Testis (tissue), 5 donors: Measurements from ENCODE around the genes C5 and OR1J2.

DNA sequence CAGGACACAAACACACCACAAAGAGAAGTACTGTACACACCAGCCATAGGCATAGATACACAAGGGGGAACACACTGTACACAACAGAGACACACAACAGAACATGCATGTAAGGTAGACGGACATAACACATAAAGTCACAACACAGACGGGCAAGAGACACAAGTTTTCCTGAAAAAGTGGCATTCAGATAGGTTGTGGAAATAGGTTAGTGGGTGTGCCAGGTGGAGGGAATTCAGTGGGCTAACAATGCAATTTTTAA, 762 bp upstream of the PHF19 start:
- PRO-cap, 3 experiments = no peak in any of the 3 experiments
- RAMPAGE, long total RNA, 2 experiments = no peak in any of the 2 experiments
- RRBS = no CpG with 5 or more reads among the region's 2 CpGs

- PRO-cap, 3 experiments = no peak in any of the 3 experiments
- RAMPAGE, long total RNA, 2 experiments = no peak in any of the 2 experiments
- RRBS = no CpG with 5 or more reads among the region's 10 CpGs
These were observed 13.3 kb upstream of the PHF19 start for GRCh38 chr9:120890111-120890794.

- PRO-cap, 3 experiments = no peak in any of the 3 experiments
- RAMPAGE, long total RNA, 2 experiments = no peak in any of the 2 experiments
- RRBS = no CpG with 5 or more reads among the region's 8 CpGs
These were observed 2.8 kb downstream of the TRAF1 start for GRCh38 chr9:120923719-120924220.

GRCh38 chr9:120924465-120925383, 1.9 kb downstream of the TRAF1 start:
- PRO-cap, 3 experiments = no peak in any of the 3 experiments
- RAMPAGE, long total RNA, 2 experiments = no peak in any of the 2 experiments
- RRBS = no CpG with 5 or more reads among the region's 10 CpGs

DNA sequence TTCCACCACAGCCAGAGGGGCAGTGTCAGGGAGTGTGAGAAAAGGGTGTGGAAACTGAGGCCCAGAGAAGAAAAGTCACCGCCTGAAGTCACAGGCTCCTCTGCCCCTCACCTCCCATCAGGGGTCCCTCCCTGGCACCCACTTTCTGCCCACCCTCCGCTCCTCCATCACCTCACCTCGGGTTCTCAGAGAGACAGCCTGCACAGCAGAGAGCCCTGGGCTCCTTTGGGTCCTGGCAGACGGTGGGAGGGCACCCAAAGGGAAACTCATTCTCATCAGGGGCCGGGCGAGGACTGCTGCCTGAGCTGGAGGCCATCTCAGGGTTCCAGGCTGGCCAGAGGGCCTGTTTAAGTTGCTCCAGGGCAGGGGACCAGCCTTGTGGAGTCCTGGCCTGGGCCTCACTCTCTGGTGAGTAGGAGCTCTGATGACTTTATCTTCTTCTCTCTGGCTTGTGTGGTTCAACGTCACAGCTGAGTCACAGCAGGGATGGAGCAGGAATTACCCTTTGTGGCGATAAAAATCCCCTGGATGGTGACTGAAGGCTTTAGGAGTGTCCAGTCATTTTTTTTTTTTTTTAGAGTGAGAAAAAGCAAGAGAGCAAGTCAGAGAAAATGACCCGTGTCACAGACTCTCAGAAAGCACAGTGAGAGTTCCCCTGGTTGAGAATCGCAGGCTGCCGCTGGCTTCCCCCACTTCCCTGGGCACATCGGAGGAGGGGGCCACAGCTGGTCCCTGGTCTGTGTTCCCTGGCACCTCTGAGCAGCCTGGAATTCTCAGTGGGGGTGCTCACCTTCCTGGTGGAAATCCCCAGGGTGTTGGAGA, 625 bp downstream of the TRAF1 start:
- PRO-cap, 3 experiments = peak in 2 of 3 experiments; most common minus-strand start position 407 of the sequence (in 2)
- RAMPAGE, long total RNA, 2 experiments = no peak in any of the 2 experiments
- RRBS = no CpG with 5 or more reads among the region's 12 CpGs

- PRO-cap, 3 experiments = no peak in any of the 3 experiments
- RAMPAGE, long total RNA, 2 experiments = no peak in any of the 2 experiments
- RRBS = no CpG with 5 or more reads among the region's 7 CpGs
These were observed at the start of gene C5 for GRCh38 chr9:121049858-121051052. TSS of gene C5 (minus strand) at chr9:121050275.

- PRO-cap, 3 experiments = no peak in any of the 3 experiments
- RAMPAGE, long total RNA, 2 experiments = no peak in any of the 2 experiments
- RRBS = no CpG with 5 or more reads among the region's 7 CpGs
These were observed 46.9 kb downstream of the RAB14 start for GRCh38 chr9:121154727-121155244.

DNA sequence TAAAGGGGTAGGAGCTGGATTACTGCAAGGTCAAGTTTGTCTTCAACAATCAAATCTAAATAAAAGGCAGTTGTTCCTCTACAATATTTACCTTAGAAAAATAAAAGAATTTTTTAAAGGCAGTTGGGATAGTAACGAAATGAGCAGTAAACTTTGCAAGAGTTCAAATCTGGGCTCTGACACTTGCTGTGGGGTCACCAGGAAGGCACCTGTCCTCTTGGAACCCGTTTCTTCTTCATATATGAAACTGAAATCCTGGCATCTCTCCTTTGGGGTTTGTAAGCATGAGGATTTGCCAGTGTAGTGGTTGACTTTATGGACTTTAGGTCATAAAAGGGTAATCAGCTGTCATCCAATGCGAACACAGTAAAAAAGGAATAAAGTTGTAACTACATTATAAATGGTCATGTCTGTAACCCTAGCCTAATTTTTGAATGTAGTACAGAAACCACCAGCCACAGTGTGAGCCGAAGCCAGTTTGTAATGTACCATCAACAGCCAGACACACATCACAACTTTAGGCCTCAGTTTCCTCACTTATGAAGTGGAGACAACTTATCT, 1.3 kb downstream of the RAB14 start:
- PRO-cap, 3 experiments = no peak in any of the 3 experiments
- RAMPAGE, long total RNA, 2 experiments = no peak in any of the 2 experiments
- RRBS = no CpG with 5 or more reads among the region's 4 CpGs

DNA sequence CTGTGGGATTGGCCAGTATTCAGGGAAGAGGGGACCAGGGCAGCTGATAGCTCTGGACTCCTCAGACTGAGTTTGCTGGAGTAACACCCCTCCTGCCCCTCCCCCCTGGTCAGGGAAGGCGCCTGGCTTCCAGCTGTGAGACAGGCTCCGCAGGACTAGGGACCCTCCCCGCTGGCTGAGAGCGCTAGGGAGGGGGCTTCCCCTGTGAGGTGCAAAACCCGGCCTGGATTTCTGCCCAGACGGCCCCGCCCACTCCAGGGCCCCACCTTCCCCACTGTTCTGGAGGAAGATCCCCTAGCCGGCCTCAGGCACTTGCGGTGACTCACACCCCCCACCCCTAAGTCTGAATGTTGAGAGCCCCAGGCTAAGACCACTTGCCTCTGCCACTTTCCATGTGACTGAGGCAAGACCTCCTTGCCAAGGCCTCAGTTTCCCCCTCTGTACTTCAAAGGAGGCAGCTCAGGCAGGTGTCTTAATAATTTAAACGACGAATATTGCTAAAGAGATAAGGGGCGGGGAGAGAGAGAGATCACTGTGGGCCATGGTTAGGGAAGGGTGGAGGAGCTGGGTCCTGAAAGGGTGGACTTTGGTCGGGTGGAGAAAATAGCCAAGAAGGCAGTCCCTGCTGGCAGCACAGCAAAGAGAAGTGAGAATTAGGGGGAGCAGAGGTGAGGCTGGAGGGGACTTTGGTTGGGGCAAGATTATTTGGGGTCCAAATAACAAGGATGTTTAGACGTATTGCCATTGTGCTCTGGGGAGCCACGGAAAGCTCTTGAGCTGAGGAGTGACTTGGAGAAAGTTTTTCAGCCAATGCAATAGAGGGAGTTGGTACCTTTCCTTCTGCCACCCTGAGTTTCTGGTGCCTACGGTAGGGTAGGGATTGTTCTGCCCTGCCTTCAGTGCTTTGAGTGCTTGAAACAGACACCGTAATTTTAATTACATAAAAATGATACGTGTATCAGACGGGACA, 960 bp upstream of the DAB2IP start:
- PRO-cap, 3 experiments = no peak in any of the 3 experiments
- RAMPAGE, long total RNA, 2 experiments = no peak in any of the 2 experiments
- RRBS = 7% methylated on average over 4 of the region's 19 CpGs

DNA sequence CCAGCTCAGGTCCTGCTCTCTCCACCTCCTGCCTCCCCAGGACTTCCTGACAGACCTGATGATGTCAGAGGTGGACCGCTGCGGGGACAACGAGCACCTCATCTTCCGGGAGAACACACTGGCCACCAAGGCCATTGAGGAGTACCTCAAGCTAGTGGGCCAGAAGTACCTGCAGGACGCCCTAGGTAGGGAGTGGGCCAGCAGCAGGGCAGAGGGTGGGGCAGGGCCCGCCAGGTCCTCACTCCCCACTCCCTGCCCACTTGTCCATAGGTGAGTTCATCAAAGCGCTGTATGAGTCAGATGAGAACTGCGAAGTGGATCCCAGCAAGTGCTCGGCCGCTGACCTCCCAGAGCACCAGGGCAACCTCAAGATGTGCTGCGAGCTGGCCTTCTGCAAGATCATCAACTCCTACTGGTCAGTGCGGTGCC, 112.0 kb downstream of the DAB2IP start:
- PRO-cap, 3 experiments = no peak in any of the 3 experiments
- RAMPAGE, long total RNA, 2 experiments = no peak in any of the 2 experiments
- RRBS = no CpG with 5 or more reads among the region's 12 CpGs

GRCh38 chr9:121774189-121774487, 122.7 kb downstream of the DAB2IP start:
- PRO-cap, 3 experiments = no peak in any of the 3 experiments
- RAMPAGE, long total RNA, 2 experiments = no peak in any of the 2 experiments
- RRBS = no CpG with 5 or more reads among the region's 11 CpGs

GRCh38 chr9:121816393-121817058, 165.1 kb downstream of the DAB2IP start:
- PRO-cap, 3 experiments = no peak in any of the 3 experiments
- RAMPAGE, long total RNA, 2 experiments = no peak in any of the 2 experiments
- RRBS = no CpG with 5 or more reads among the region's 30 CpGs

DNA sequence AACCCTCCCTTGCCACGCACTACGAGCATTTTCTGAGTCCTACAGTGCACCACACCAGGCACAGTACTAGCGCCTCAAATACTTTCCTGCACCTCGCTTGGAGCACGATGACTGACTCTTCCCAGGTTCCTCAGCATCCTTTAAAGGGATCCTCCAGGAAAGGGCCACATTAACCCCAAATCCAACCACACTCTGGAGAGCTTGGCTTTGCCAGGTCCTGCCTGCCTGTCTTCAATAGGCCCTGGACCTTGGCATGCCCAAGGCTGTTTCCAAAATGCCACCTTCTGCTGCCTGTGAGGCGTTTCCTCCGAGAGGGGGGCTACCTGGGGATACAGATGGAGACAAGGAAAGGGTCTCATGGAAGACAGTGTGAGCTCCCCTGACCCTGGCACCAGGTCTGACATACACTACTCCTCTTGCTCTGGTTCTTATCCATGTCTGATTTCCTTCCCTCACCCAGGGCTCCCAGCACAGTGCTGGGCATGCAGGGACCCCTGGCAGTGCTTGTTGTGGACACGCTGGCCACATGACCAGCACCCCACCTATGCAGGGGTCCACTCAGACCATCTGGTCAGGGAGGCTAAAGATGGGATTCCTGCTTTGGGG, 170.0 kb downstream of the DAB2IP start:
- PRO-cap, 3 experiments = no peak in any of the 3 experiments
- RAMPAGE, long total RNA, 2 experiments = no peak in any of the 2 experiments
- RRBS = no CpG with 5 or more reads among the region's 8 CpGs

DNA sequence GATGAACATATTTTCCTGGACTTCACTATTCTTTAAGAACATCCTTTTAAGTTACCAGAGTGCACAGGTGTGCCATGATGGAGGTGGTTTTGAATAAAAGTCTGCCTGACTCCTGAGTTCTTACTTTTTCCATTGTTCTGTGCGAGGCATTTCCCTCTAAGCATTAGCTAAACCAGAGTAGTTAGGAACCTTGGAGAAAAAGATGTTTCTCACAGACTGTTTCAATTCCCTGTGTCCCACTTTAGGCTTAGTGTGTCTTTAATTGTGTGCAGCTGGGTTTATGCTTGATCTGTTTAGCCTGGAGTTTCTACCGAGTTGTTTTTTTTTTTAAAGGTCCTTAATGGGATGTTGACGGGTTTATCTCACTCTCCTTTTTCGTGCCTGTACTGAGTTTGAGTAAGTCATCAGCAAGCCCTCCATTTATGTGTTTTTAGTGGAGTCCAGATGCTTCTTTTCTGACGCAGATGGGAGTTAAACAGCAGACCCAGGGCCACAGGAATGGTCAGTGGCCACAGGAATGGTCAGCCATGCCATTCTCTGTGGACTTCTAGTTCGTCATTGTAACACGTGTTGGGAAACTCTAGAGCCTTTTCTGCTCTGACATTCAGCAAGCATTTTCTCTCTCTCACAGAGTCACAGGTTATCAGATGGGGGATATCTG, 190.7 kb downstream of the TTLL11 start:
- PRO-cap, 3 experiments = no peak in any of the 3 experiments
- RAMPAGE, long total RNA, 2 experiments = no peak in any of the 2 experiments
- RRBS = no CpG with 5 or more reads among the region's 7 CpGs

DNA sequence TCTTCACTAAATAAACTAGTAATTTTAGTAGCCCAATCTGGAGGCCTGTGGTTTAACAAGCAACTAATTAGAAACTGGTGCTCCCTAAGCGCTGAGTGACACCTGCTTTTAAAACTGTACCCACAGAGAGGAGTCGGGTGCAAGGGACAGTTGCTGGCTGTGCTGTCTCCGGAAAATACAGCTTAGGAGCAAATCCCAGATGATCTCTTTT, 148.2 kb downstream of the TTLL11 start:
- PRO-cap, 3 experiments = no peak in any of the 3 experiments
- RAMPAGE, long total RNA, 2 experiments = no peak in any of the 2 experiments
- RRBS = no CpG with 5 or more reads among the region's 3 CpGs

DNA sequence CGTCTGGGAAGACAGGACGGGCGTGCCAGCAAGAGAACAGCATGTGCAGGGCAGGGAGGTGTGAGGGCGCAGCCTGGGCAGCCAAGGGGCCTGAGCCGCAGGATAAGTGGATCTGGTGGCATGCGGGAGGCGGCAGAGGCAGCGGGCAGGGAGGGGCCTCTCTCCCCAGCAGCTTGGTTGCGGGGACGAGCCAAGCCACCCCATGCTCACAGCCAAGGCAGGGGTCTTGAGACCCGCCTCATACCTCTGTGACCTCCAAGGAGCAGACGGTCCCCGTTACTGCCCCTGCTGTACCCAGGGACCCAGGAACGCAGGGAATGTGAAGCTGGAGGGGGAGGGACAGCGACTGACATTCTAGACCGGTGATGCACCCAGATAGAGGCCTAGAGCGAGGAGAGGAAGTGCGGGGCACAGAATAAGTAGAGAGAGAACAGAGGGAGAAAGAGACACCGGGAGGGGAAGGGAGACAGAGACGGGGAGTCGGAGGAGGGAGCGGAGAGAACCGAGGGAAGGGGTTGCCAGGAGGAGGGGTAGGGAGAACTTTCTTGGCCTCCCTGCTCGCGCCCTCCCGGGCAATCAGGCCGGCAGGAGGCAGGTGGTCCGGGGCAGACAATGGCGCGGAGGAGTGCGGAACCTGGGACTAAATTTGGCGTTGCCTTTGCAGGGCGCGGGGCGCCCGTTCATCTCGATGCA, 33.1 kb upstream of the TTLL11 start:
- PRO-cap, 3 experiments = no peak in any of the 3 experiments
- RAMPAGE, long total RNA, 2 experiments = no peak in any of the 2 experiments
- RRBS = 2% methylated on average over 8 of the region's 37 CpGs

GRCh38 chr9:122291488-122292078, 26.9 kb downstream of the MRRF start:
- PRO-cap, 3 experiments = no peak in any of the 3 experiments
- RAMPAGE, long total RNA, 2 experiments = no peak in any of the 2 experiments
- RRBS = no CpG with 5 or more reads among the region's 6 CpGs

DNA sequence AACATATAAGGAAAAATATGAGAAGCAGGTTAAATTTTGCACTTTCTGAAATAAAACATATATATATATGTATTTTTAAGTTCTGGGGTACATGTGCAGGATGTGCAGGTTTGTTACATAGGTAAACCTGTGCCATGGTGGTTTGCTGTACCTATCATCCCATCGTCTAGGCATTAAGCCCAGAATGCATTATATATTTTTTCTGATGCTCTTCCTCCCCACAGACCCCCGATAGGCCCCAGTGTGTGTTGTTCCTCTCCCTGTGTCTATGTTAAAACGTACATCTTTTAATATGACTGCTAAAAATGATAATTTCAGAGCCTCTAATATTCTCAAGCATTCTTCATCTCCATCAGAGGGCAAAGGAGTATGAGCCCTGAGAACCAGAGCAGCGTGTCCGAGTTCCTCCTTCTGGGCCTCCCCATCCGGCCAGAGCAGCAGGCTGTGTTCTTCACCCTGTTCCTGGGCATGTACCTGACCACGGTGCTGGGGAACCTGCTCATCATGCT, at the start of gene OR1J2:
Gene OR1J2, plus strand, starts transcription at position 370 of the 509 bp plus-strand sequence.
- PRO-cap, 3 experiments = no peak in any of the 3 experiments
- RAMPAGE, long total RNA, 2 experiments = no peak in any of the 2 experiments
- RRBS = no CpG with 5 or more reads among the region's 7 CpGs

DNA sequence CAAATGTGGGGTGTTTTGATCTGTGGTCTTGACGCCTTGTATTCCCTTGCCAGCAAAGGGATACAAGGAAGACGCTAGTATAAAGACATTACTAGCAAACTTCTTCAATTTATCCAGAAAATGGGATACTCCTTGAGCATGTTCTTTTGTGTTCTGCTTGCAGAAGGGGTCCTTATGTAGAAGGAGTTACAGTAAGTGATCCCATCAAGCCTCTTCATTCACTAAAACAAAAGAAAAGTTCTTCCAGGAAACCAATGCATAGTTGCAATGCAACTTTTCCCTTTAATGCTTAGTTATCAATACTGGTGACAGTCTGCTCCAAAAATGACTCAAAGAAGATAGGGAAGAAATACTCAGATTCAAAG, 17.2 kb upstream of the PDCL start:
- PRO-cap, 3 experiments = peak in 1 of 3 experiments; most common minus-strand start position 216 of the sequence (in 1)
- RAMPAGE, long total RNA, 2 experiments = no peak in any of the 2 experiments
- RRBS = no CpG with 5 or more reads among the region's 2 CpGs

- PRO-cap, 3 experiments = no peak in any of the 3 experiments
- RAMPAGE, long total RNA, 2 experiments = no peak in any of the 2 experiments
- RRBS = no CpG with 5 or more reads among the region's 2 CpGs
These were observed 20.6 kb upstream of the PDCL start for GRCh38 chr9:122848758-122849526.